LUHMES (cell line): ENCODE measurements around the genes CPA3 and ANKUB1.

GRCh38 chr3:146497852-146498647 is 28.7 kb upstream of the PLSCR2 start:
- PRO-cap: no peak

DNA sequence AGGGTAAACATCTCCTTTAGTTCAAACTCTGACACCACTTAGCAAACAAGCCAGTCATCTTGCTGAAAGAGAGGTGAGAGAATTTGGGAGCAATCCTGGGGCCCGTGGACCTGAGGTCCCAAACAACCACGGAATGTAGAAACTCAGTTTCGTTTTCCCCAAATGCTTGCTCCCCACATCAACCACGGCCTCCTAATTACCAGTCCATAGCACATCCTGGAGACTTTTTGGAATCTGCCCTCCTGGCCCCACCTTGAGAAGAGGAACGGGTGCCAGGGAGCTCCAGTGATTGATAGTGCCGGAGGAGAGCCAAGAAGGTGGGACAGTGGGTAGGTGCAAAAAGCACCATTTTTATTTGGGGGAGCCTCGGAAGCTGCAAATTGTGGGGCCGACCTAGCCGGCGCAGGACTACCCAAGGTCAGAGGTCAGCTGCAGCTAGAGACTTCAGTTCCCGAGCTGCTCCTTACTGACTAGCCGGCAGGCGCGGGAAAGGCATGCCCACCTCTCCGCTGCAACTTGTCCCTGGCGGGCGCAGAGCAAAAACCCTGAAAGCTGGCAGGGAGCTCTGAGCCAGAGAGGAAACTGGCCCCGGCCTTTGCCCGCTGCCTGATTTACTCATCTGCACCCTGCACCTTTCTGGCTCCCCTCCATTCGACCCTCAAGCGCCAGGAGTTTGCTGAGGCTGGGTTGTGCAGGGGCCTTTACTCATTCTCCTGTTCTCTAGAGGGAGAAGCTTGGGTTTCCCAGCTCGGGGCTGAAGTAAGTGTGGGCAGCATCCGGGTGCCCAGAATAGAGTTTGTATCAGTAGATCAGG is 1.7 kb downstream of the ZIC4 start:
- PRO-cap: bidirectional peak, plus-strand start at position 466 of the sequence, minus-strand start at position 263 of the sequence

GRCh38 chr3:147407159-147407692 is 883 bp upstream of the ZIC4 start:
- PRO-cap: unidirectional peak, plus-strand start at chr3:147407365

GRCh38 chr3:147411376-147411767 is 2.2 kb downstream of the ZIC1 start:
- PRO-cap: no peak

- PRO-cap: no peak
These were observed 323.7 kb downstream of the ZIC1 start for GRCh38 chr3:147732894-147733205.

GRCh38 chr3:148077912-148078450 is 619.7 kb upstream of the AGTR1 start:
- PRO-cap: no peak

- PRO-cap: no peak
These were observed 29.6 kb downstream of the AGTR1 start for GRCh38 chr3:148727228-148727757.

DNA sequence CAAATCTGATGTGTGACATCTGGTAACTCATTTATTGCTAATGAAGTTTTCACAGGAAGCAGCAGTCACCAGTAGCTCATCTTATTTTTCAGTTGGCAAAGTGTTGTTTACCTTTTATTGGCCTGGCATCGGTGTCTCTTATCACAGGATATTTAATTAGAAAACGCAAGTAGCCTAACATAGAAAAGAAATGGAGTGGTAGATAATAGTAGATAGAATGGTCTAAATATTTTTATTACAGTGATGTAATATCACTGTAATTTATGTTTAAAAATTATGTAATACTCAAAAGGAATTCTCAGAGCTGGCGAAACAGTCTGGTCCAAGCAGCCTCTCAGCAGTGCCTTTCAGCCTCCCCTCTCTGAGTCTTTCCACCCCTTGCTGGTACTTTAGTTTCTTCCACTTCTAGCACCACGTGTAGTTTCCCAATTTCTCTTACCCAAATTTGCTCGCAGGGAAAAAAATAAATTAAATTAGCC is 31.9 kb downstream of the AGTR1 start:
- PRO-cap: no peak

GRCh38 chr3:148865157-148865550 is at the start of gene CPA3:
CPA3 (plus strand) TSS chr3:148865296.
- PRO-cap: no peak

DNA sequence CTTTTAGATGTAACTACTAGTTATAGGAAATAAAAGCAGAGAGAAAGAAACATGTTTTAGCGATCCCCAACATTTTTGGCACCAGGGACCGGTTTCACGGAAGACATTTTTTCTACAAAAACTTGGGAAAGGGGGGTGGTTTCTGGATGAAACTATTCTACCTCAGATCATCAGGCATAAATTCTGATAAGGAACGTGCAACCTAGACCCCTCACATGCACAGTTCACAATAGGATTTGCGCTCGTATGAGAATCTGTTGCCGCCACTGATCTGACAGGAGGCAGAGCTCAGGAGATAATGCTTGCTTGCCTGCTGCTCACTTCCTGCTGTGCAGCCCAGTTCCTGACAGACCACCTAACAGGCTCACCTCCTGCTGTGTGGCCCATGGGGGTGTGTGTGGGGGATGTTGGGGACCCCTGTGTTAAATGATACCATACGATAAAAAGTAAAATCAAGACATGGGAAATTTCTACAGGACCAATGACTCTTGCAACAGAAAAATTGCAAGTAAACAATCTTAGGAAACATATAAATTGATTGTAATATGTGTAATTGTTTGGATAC is 24.0 kb downstream of the CP start:
- PRO-cap: no peak

DNA sequence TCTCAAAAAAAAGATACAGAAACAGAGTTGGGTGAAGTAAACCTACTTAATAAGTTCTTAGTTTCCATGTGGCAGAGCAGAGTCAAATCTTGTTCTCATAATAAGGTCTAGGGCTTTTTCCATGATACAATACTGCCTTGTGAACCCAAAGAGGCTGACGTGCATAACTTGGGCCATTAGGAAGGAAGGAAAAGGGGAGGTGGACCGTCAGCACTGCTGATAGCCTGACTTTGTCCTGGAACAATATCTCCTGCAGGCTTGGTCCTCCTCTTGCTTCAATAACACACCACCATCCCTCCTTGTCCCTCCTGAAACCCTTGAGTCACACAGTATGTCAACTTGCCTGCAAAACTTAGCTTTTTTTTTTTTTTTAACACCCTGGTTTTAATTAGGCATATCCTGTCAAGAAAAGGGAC is 67.2 kb downstream of the WWTR1 start:
- PRO-cap: no peak

GRCh38 chr3:149612692-149613452 is 45.0 kb downstream of the WWTR1 start:
- PRO-cap: no peak

GRCh38 chr3:149656197-149656395 is 1.7 kb downstream of the WWTR1 start:
- PRO-cap: no peak

DNA sequence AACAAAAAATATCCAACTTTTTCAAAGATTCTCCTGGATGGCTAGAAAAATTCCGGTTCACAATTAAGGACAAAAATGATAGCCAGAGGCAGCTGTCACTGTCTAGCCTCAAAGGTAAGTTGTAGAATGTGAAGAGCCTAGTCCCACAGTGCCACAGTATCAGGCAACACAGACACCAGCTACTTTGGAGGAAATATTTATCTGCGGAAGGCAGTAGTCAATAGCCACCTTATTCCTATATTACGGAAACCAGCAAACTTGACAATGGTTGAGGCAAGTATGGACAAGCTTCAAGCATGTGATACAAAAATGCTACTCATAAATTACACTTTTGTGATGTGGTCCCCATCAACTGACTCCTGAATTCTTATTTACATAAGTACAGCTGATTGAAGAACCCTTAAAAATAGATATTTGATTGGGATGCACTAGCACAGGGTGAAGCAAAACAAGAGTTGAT is at the start of gene ANKUB1:
ANKUB1 (minus strand) TSS at position 170 of the 460 bp plus-strand sequence.
- PRO-cap: no peak

GRCh38 chr3:150216027-150216490 is 192.0 kb upstream of the TSC22D2 start:
- PRO-cap: no peak

- PRO-cap: no peak
These were observed 182.1 kb upstream of the TSC22D2 start for GRCh38 chr3:150225859-150226543.

DNA sequence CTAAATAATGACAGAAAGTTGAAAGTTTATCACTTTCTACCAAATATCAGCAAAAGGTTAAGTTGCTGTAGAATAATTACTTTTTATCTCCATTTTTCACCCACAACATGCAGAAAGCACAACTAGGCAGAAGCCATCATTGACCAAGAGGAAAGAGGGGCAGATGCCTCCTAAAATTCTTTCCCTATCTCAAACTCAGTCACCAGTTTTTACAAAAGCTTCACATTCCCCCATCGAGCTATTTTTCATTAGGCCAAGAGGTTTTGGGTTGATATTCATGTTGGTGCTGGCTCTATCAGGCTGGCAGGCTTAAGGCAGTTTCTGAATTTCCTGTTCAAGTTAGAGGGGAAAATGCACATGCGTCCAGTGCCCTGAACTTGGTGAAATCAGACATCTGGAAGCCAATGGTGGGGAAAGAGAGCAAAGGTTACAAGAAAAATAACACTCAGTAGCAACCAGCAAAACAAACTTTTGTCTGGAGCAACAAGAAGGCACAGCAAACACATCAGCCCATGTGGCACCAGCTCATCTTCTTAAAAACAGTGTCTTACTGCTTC is 155.8 kb upstream of the TSC22D2 start:
- PRO-cap: no peak

DNA sequence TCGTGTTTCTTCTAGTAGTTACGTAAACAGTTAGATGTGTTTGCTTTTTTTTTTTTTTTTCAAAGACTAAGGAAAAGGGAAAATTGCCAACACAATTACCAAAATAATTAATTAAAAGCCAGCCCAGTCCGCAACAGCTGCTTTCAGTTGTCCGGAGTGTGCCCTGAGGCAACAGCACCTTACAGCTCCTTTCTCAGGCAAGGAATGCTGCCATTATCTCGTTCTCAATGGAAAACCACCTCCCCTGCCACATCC is 129.2 kb upstream of the TSC22D2 start:
- PRO-cap: no peak

- PRO-cap: no peak
These were observed 99.4 kb upstream of the TSC22D2 start for GRCh38 chr3:150308618-150309155.

DNA sequence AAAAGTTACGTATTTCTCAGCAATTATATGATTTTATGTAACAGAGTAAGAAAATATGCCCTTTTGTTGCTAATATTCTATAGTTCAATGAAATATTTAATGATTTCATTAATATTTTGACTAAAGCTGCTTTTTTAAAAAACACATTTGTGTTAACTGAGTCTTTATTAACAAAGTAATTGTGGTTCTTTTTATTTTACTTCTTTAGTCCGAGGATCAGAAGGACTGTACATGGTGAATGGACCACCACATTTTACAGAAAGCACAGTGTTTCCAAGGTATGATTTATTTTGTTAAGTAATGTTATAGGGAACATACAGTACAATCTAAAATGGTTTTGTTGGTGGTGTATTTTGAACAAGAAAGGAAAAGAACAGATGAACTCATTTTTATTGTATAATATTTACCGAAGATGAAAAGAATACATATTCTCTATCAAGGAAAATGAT is 5.6 kb downstream of the EIF2A start:
- PRO-cap: no peak